ENCODE measurements around a stretch of chr5.

DNA sequence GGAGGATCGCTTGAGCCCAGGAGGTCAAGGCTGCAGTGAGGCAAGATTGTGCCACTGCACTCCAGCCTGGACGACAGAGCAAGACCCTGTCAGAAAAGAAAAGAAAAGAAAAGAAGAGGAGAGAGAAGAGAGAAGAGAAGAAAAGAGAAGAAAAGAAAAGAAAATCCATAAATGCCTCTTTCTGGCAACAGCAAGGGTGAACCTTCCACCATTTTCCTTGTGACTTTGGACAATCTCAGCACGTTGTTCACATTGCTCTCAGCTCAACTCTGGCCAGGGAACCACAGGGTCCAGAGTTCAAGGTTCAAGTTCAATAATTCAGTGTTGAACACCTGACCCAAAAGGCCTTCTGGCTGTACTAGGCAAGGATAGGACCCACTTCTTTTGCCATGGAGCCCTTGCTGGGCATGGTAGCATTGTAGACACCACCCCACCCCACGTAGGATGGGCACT lies 14.6 kb upstream of the DUSP1 start:
- RAMPAGE, long total RNA: no peak
- RRBS: no CpG with 5 or more reads among the region's 4 CpGs

DNA sequence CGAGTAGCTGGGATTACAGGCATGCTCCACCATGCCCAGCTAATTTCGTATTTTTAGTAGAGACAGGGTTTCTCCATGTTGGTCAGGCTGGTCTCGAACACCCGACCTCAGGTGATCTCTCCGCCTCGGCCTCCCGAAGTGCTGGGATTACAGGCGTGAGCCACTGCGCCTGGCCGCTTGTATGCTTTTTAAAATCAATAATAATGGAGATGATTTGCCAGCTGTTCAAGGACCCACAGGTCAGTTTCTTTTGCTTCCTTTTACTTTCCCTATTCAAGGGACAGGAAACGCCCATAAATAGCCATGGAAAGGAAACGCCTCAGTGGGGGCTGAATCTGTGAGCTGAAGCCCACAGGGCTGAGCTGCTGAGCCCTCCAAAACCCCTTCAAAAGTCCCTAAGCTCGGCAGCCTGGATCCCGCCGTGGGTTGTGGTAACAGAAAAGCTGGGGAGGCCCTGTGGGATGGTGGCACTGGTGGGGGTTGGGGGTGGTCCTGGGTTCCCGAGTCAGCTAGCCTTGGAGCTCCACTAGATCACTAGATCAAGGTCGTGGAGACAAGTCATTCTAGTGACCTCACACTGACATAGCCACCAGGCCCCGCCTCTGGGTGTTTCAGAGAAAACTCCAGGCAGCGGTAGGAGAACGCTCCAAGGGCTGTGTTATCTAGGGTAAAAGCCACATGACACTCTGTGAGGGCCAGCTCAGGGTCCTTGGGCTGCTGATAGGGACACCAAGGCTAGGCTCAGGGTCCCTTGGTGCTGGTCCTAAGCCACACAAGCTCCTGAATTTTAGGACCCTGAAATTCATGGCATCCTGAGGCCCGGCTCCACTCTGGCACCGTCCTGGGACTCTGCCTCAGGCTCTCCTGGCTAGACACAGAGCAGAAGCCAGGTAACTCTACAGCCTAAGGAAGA lies 18.0 kb upstream of the DUSP1 start:
- RAMPAGE, long total RNA: no peak
- RRBS: no CpG with 5 or more reads among the region's 22 CpGs

GRCh38 chr5:172792647-172793255 lies 21.8 kb upstream of the DUSP1 start:
- RAMPAGE, long total RNA: no peak
- RRBS: no CpG with 5 or more reads among the region's 11 CpGs

- RAMPAGE, long total RNA: no peak
- RRBS: 10% methylated on average over 4 of the region's 23 CpGs
Measured at GRCh38 chr5:172799860-172800685, 29.1 kb upstream of the DUSP1 start.

DNA sequence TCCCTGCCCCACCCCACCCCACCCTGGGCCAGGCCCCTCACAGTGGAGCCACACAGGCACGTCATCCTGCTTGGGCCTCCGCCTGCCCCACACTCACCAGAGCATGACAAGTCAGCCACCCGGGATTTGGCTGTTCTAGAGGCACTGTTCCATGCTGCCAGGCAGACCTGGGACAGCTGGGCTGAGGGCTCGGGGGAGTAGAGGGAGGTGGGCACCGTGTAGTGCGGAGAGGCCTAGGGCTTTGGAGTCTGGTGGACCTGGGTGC lies 16.2 kb downstream of the ERGIC1 start:
- RAMPAGE, long total RNA: no peak
- RRBS: no CpG with 5 or more reads among the region's 6 CpGs

- RAMPAGE, long total RNA: no peak
- RRBS: no CpG with 5 or more reads among the region's 29 CpGs
Measured at GRCh38 chr5:172860476-172861735, 26.9 kb downstream of the ERGIC1 start.

DNA sequence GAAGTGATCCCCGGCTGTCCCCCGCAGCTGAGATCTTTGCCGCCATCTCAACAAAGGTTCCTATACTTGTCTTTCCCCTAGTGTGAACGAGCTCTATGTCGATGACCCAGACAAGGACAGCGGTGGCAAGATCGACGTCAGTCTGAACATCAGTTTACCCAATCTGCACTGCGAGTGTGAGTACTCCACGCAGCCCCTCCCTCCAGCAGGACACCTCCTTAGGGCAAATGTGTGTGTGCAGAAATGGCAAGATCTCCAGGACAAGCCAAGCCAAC lies 49.7 kb upstream of the RPL26L1 start:
- RAMPAGE, long total RNA: no peak
- RRBS: no CpG with 5 or more reads among the region's 10 CpGs

GRCh38 chr5:172914584-172914940 lies 44.7 kb upstream of the RPL26L1 start:
- RAMPAGE, long total RNA: no peak
- RRBS: 100% methylated on average over 1 of the region's 10 CpGs

DNA sequence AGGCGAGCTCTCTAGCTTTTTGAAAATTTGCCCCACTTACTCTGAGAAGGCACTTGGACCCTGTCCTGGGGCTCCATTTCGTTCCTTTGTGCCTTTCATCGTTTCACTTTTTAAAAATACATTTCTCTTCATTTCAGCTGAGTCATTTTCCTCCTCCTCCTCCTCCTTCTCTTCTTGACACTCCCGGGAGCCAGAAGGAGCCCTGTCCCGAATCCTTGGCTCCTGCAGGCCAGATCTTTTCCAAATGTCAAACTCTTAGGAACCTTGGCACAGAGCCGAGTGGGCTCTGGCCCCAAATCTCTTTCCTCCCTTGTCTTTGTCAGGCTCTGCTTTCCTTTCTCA lies 17.5 kb downstream of the STC2 start:
- RAMPAGE, long total RNA: no peak
- RRBS: no CpG with 5 or more reads among the region's 6 CpGs

- RAMPAGE, long total RNA: no peak
- RRBS: 3% methylated on average over 4 of the region's 32 CpGs
Measured at GRCh38 chr5:173324001-173325126, 3.9 kb downstream of the STC2 start.

DNA sequence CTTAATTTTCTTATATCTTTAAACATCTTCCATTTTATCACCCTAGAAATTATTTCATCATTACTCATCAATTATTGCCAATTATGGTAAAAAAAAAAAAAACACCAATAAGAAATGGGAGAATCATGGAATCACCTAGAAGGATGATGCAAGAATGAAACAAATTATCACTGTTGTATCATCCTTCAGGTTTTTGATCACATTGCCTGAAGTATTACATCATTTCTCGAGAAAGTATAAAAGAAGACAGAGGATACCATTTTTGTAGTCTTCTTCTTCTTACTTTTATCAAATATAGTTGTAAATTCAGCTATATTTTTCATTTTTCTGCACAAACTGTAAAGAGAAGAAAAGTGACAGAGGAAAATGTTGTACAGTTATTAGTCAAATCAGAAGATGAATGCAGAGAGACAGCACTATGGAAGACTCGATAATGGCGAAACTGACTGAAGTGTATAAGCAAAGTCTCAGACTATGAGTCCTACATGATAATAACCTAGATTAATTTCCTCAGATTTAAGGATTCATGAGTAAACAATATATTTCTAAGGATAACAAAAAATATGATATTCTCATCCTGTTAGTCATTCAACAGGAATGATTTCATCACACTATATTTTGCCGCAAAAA lies 5.8 kb upstream of the STC2 start:
- RAMPAGE, long total RNA: no peak
- RRBS: no CpG with 5 or more reads among the region's 4 CpGs

- RAMPAGE, long total RNA: no peak
- RRBS: 69% methylated on average over 5 of the region's 13 CpGs
Measured at GRCh38 chr5:173412868-173413210, 84.6 kb upstream of the STC2 start.

GRCh38 chr5:173454183-173454719 lies 126.0 kb upstream of the STC2 start:
- RAMPAGE, long total RNA: no peak
- RRBS: no CpG with 5 or more reads among the region's 5 CpGs

GRCh38 chr5:173457159-173457828 lies 129.1 kb upstream of the STC2 start:
- RAMPAGE, long total RNA: no peak
- RRBS: no CpG with 5 or more reads among the region's 8 CpGs

DNA sequence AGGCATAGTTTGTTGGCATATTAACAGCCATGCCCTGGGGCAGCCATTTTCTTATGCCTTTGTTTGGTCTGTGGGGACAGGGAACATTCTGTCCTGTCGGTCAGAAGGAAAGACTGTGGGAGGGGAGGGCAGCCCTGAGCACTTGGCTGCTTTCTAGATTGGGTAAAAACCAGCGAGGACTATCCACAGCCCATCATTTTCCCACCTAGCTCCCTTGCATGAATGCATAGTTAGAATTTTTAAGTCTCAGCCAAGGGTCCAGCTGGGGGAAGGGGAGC lies 130.1 kb downstream of the BOD1 start:
- RAMPAGE, long total RNA: no peak
- RRBS: no CpG with 5 or more reads among the region's 2 CpGs

DNA sequence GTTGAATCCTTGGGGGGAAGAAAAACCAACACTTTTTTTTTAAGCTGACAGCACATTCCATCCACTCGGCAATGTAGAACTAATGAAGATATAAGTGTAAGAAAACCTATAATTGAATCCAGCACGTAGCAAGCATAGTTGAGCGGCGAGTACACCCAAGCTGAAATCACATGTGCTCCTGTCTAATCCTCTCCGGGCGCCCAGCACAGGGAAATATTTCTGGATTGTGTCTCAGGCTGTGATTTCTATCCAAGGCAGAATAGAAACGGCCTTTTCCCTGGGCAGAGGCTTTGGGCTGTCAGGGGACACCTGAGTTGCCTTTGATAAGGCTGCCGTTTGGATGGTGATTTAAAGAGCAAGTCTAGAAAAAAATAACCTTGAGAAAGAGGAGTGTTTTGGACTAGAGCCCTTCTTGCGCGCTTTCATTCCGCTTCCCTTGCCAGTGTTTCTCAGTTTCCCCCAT lies 118.0 kb downstream of the BOD1 start:
- RAMPAGE, long total RNA: no peak
- RRBS: no CpG with 5 or more reads among the region's 11 CpGs

DNA sequence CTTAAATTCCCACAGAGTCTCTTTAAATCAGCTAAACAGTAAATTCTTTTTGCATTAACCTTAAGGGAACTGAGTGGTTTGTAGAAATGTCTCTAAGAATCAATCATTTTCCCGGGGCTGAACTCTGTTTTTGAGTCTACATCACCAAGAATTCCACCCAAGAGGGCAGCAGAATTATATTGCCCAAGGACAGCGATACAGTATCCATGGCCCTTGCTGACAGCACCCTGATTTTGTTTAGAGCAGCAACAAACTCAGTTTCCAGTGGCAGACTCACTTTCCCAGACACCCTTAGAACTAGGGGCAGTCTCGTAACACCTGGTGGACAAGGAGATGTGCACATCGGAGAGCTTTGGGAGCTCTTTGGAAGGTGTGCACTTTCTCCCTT lies 82.8 kb downstream of the BOD1 start:
- RAMPAGE, long total RNA: no peak
- RRBS: no CpG with 5 or more reads among the region's 4 CpGs

GRCh38 chr5:173643917-173644426 lies 27.5 kb upstream of the BOD1 start:
- RAMPAGE, long total RNA: no peak
- RRBS: no CpG with 5 or more reads among the region's 3 CpGs

- RAMPAGE, long total RNA: no peak
- RRBS: 94% methylated on average over 3 of the region's 15 CpGs
Measured at GRCh38 chr5:173653859-173654986, 37.8 kb upstream of the BOD1 start.

GRCh38 chr5:173714555-173715324 lies 98.3 kb upstream of the BOD1 start:
- RAMPAGE, long total RNA: no peak
- RRBS: no CpG with 5 or more reads among the region's 10 CpGs